ENCODE measurements around a stretch of chr3.

DNA sequence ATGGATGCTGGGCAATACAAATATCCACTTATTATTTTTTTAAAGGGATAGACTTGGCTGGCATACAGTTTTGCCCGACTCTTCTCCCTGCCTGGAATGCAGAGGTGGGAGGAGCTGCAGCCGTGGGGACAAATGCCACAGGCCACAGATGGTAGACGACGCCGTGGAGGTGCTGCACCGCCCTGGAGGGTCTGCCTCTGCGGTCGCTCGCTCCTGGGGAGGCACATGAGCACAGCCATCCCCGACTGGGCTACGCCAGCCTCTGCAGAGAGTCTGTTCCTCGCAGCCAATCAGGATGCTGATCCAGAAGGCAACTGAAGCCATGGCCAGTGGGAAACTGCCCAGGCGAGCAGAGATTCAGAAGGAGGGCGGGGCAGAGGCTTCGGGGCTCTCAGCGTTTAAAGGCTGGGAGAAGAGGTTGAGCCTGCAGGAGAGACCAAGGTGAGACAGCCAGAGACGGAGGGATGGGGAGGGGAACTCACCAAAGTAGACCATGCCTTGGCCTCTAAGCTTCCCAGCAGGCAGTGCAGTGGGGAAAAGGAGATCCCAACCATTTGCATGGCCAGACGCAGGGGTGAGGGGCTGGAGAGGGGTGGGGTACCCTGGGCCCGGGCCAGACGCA is 12.0 kb upstream of the LRRC15 start:
- PRO-cap: no peak
- RAMPAGE, long total RNA, 2 experiments: no peak in any of the 2 experiments

- PRO-cap: no peak
- RAMPAGE, long total RNA, 2 experiments: no peak in any of the 2 experiments
These were observed 10.8 kb downstream of the ATP13A3 start for GRCh38 chr3:194476005-194476486.

DNA sequence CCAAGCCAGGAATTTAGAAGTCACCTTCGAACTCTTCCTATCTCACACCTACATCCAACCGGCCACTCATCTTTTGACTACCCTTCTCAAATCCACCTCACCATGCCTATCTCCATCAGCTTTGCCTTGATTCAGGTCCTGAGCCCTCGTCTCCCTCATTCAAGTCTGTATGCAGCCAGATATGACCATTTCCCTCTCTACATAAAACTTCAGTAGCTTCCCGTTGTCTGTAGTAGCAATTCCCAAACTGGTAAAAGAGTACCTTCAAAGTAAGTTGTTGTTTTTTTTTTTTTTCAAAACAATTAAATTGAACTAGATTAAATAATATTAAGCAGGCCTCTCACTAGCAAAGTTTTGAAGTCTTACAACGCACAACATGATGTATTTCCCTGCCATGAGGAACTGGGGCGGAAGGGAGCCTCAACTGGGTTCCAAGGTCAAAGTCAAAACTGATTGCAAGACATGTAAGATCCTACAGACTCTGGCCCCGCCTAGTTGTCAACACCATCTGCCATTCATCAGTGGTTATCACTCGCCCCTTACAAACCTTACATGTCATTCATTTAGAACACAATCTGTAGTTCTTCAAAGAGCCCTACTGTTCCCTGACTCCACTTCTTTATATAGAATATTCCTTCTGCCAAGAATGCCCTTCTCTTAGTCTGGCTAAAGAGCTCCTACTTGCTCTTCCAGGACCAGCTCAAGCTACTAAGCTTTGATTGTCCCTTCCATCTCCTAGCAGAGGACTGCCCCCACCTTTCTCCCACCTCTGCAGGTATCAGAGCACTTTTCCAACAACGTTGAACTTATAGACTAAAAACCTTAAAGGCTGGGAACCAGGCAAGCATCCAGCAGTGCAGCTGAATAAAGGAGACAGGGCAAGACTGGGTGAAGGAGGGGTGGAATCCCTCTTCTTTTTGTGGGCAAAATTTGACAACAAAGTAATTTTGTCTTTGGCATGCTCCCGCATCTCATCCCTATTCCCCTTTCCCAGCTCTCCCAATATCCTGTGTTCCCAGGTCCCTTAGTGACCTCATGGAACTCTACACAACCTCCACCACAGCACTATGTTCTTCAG is 10.0 kb downstream of the ATP13A3 start:
- PRO-cap: no peak
- RAMPAGE, long total RNA, 2 experiments: no peak in any of the 2 experiments

DNA sequence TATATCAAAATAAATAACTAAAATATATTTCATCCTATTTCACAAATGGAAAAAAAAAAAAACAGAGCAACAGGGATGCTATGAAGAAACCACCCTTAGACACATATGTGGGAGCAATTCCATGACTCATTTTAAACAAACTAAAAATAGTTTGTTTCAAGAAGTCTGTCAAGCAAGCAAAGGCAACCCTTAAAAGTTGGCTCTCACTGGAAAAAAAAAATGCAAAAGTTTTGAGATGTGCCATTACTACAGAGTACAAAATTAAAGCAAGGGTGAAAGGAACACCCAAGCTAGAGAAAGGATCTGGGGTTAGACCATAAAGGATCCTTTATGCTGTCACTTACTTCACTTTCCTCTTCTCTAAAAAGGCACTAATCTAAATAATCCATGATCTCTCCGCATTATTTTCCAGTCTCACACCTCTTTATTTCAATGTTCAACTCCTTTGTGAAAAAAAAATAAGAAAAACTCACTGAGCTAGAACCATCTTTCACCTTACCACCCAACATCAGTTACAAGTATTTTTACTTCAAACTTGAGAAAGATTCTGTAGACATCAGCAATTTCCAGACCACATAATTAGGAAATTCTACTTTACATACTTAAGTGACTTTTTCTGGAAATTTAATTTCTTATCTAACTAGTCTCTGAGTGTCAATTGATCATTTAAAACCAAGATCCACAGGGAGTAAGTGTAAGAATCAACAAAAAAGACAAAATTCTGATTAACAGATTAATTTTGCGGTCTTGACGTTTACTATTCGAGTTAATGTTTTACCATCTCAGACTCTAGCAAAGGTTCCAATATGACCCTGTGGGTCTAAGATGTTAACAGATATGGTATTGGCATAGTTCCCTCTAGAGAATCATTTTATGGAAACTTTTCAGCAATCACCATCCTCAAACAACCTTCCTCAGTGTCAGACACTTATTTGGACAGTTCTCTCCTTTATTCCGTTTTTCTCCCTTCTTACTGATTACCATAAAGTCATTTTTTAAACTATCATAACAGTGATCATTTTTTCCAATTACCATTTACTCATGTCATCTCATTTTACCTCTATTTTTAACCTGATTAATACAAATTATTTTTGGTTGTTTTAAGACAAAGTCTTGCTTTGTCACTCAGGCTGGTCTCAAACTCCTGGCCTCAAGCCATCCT is 5.2 kb downstream of the ATP13A3 start:
- PRO-cap: no peak
- RAMPAGE, long total RNA, 2 experiments: no peak in any of the 2 experiments

DNA sequence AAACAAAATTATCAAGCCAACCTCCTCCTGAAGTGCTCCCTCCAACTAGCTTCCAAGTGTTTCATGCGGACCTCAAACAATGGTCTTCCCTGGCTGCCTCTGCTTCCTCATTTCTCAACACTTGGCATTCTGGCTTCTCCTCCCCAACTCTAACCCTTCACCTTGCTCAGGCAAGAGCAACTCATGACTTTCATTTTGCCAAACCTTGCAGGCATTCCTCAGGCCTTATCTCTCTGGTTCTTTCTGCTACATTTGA is 1.5 kb upstream of the ATP13A3 start:
- PRO-cap: no peak
- RAMPAGE, long total RNA, 2 experiments: no peak in any of the 2 experiments

DNA sequence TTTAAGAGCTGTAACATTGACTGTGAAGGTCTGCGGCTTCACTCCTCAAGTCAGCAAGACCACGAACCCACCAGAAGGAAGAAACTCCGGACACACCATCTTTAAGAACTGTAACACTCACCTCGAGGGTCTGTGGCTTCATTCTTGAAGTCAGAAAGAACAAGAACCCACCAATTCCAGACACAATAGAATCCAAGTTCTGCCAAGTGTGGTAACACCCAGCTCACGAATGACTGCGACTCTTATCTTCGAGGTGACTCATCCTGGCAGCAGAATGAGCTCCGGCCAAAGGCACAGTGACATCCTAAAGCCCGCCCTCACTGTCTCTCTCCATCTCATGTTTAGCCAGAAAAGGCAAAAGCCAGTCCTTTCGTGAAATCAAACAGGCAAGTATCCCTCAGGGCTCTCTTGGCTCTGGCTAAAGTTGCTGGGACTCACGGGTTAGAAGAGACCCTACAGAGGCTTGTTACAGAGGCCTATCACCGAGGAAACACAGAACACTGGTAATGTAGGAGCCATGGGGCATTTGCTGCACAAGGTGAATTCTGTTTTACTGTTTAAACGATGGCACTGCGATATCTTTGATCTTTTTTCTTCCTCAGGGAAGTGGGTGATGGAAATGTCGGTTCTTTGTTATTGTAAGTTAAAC is 155.4 kb downstream of the FAM43A start:
- PRO-cap: no peak
- RAMPAGE, long total RNA, 2 experiments: no peak in any of the 2 experiments

DNA sequence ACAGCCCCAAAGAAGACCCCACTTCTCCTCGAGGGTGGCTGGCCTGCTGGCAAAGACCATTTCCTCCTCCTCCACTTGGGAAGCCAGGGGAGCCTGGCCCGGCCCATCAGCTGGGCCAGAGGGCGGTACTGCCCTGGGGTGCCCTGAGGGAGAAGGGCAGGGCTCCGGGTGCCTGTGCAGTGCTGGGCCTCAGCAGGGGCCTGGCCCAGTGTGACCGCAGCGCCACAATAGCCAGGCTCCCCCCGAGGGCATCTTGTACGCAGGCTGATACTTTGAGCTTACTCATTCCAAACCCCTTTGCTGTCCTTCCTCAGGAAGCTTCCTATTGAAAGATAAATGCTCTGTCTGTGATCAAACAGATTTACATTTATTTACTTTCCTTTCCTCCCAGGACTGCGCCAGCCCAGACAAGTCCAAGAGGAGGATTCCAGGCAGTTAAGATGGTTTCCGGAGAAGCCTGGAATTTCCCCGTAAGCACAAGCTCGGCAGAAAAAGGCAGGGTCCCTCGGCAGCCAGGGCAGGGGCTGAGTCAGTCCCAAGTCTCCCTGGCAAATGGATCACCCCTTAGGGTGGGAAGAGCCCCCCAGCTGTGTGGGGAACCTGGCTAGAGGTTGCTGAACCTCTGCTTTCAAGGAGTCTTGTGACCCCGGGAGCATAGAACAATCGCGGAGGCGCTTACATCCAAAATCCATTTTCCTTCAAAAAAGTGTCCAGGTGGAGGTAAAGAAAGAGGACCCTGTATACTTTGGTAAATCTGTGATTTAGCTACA is 240.0 kb downstream of the XXYLT1 start:
- PRO-cap: no peak
- RAMPAGE, long total RNA, 2 experiments: no peak in any of the 2 experiments

- PRO-cap: no peak
- RAMPAGE, long total RNA, 2 experiments: no peak in any of the 2 experiments
These were observed 152.9 kb downstream of the XXYLT1 start for GRCh38 chr3:195117887-195118578.

DNA sequence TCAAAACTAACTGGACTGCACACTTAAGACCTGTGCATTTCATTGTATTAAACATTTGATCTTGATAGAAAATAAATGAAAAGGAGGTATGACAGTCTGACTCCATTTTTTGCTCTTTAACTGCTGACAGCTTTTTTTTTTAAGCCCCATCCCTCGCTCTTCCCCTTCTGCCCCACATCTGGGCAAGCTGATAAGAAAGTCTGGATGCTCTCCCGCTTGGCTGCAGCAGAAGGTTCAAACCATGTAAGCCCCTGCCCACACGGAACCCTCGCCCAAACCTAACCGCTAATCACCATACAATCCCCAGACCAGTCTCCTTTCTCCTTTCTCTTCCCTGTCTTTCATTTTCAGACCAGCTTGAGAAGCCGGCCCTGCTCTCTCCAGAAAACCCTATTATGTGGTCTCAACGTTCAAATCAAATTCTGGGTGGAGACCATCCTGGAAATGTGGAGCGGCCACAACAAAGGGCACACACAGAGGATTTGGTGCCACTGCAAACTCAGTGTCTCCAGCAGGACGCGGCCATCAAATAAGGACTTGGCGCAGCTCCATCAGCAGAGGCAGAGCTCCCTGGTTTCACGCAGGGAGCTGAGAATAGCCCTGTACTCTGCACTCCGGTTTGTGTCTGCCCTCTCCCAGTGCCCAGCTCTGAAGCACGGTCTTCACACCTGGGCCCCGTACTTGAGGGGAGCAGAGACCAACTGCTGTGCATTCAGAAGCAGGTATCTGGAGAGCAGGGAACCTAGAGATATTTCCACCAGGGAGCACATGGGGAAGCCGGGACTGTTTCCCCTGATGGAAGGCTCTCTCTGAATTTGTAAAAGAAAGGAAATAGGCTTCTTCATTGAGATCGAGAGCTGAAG is 92.7 kb downstream of the XXYLT1 start:
- PRO-cap: no peak
- RAMPAGE, long total RNA, 2 experiments: no peak in any of the 2 experiments

DNA sequence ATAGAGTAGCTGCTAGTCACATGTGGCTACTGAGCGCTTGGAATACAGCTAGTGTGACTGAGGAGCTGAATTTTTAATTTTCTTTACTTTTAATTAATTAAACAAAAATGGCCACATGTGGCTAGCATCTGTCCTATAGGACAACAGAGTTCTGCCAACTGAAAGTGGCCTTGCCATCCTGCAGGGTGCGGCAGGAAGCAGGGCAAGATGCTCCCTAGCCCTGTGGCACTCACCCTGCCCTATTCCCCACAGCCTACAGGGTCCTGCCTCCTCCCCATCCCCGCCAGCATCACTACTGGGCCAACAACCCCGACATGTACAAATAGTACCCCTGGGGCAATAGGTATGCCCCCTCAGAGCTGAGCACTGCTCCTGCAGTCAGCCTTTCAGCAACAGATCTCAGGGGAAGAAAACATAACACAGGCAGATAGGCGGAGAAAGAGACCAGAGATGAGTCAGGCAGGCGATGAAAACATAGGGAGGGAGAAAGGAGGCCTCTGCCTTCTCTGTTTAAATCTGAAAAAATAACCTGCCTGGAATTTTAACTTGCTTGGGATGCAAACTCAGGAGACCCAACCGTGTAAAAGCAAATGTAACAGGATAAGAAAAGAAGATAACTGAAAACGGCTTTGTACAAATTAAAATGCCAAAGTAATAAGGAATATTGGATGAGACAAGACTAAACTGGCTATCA is 74.7 kb downstream of the XXYLT1 start:
- PRO-cap: no peak
- RAMPAGE, long total RNA, 2 experiments: no peak in any of the 2 experiments

GRCh38 chr3:195210672-195211128 is 60.3 kb downstream of the XXYLT1 start:
- PRO-cap: no peak
- RAMPAGE, long total RNA, 2 experiments: no peak in any of the 2 experiments

DNA sequence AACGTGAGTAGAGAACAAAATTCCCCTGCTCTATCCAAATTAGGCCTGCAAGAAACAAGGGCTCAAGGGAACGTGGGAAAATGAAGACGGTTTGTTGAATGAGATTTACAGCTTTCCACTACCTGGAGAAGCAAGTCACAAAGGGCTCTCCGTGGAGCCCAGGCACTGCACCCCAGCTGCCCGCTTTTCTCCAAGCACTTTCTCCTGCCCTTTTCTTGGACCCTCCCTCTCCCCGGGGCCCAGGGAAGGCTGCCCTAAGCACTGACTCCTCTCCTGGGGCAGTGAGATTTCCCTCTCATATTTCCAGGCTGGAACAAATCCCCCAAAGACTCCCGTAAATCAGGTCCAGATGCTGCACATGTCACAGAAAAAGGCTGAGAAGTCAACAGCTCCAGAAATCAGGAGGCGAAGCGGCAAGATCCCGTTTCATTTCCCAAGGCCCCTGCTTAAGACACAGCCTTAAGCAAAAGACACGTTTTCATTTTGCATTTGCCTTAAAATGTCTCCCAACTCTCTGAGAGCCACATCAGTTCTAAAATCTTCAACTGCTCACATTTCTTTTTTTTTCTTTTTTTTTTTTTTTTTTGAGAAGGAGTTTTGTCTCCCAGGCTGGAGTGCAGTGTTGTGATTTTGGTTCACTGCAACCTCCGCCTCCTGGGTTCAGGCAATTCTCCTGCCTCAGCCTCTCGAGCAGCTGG is 17.9 kb downstream of the XXYLT1 start:
- PRO-cap: no peak
- RAMPAGE, long total RNA, 2 experiments: no peak in any of the 2 experiments

GRCh38 chr3:195446136-195446774 is 3.4 kb upstream of the ACAP2 start:
- PRO-cap: no peak
- RAMPAGE, long total RNA, 2 experiments: no peak in any of the 2 experiments

- PRO-cap: no peak
- RAMPAGE, long total RNA, 2 experiments: no peak in any of the 2 experiments
These were observed 20.2 kb downstream of the APOD start for GRCh38 chr3:195563652-195563851.

- PRO-cap: no peak
- RAMPAGE, long total RNA, 2 experiments: no peak in any of the 2 experiments
These were observed 14.9 kb downstream of the APOD start for GRCh38 chr3:195568766-195569221.

DNA sequence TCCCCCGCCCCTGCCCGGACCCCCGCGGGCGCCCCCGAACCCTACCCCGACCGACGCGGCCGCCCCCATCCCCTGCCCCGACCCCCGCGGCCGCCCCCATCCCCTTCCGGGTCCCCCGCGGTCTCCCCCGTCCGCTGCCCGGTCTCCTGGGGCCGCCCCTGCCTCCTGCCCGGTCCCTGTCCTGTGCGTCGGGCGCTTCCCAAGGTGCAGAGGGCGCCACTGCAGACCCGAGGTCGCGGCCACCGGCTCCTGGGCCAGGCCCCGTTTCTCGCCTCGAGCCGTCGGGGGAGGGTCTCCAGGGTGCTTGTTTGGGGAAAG is 51.6 kb upstream of the APOD start:
- PRO-cap: no peak
- RAMPAGE, long total RNA, 2 experiments: no peak in any of the 2 experiments

DNA sequence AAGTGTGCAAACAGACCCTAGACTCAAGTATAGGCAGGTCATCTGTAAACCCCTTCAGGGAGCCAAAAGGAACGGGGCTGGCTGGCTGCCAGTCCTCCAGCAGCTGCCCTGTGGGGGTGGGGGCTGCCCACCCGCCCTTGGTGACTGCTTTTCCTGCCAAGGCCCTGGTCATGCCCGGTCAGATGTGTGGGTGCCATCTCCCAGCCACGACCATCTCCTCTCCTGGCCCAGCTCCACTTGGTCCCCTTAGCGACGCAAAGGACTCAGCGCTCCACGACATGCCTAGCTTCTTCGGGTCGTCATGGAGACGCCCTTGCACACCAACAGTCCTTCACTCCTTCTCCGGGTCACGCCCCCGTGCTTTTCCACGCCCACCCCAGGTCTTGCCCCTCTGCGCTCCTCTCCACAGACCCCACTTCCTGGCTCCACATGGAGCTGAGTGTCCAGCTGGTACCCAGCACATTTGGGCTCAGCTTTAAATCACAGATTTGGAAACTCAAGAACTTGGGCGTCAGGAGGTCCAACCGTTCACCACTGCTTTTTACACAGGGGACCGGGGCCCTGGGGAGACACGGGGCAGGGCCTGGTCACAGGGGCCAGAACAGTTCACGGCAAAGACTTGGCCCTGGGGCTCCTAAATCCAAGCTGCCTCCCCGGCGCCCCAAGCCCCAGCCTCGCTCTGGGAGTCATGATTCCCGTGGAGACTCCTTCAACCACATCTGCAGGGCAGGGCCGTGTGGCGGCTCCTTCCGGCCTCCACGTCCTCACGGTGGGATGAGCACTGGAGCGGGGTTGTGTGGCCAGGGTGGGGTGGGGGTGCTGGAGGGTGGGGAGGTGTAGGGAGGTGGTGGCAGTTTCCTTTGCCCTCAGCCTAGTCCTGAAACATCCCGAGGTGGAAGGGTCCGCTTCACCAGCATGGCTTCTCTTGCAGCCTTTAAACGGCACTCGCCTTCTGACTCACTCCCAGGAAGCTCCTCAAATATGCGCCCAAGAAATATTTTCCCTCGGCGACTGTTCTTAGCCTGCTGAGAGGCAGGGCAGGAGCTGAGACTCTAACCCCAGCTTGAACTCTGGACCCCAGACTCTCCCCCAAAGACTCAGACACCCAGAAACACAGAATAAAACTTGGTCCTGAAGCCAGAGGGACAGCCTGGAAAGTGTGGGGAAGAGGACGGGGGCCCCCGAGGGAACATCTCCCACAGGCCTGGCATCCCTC is 2.0 kb downstream of the MUC4 start:
- PRO-cap: no peak
- RAMPAGE, long total RNA, 2 experiments: no peak in any of the 2 experiments

DNA sequence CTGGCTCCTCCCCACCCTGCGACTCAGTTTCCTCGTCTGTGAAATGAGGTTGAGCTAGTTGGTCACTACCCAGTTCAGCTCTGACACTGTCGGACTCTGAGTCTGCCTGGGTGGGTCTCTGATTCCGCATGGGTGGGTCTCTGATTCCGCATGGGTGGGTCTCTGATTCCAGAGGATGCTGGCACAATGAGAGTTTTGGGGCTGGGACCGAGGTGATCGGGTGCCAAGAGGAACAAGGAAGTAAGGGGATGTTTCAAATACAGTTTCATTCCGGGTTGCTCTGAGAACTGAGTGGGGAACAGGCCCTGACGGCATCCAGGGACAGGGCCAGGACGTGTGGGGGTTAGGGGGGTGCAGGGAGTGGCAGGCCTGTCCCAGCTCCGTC is 23.4 kb upstream of the MUC4 start:
- PRO-cap: no peak
- RAMPAGE, long total RNA, 2 experiments: no peak in any of the 2 experiments

GRCh38 chr3:195848843-195849559 is 37.3 kb upstream of the MUC4 start:
- PRO-cap: no peak
- RAMPAGE, long total RNA, 2 experiments: no peak in any of the 2 experiments

DNA sequence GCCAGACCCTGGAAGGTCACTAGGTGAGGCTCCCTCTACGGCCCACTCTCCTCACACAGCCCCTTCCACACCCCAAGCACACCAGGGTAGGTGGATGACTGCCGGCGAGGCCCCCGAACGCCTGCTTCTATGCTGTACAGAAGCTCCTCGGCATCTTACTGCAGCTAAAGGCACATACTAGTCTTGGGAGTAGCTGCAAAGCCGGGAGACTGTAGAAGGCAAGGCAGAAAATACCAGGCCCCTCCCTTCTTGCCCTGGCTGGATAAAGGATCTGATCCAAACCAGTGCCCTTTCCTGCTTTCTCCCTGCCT is 12.0 kb downstream of the TNK2 start:
- PRO-cap: no peak
- RAMPAGE, long total RNA, 2 experiments: no peak in any of the 2 experiments